Adrenal gland (tissue), 7 donors: ENCODE measurements around the genes SLC38A8, DNAAF1 and TAF1C.

- PRO-cap, 3 experiments, result no peak in any of the 3 experiments
- RAMPAGE, long total RNA, 4 experiments, result no peak in any of the 4 experiments
- RRBS, result no CpG with 5 or more reads among the region's 18 CpGs
Observed at GRCh38 chr16:81662578-81663474, 116.3 kb upstream of the PLCG2 start.

- PRO-cap, 3 experiments, result no peak in any of the 3 experiments
- RAMPAGE, long total RNA, 4 experiments, result start-site peak on the plus strand in 1 of 4 experiments, at chr16:81664338-81664344 at its widest, 38 reads per replicate
- RRBS, result no CpG with 5 or more reads among the region's 21 CpGs
Observed at GRCh38 chr16:81663994-81664619, 115.0 kb upstream of the PLCG2 start.

- PRO-cap, 3 experiments, result peak in 2 of 3 experiments; most common plus-strand start chr16:81694776 (in 1)
- RAMPAGE, long total RNA, 4 experiments, result no peak in any of the 4 experiments
- RRBS, result no CpG with 5 or more reads among the region's 10 CpGs
Observed at GRCh38 chr16:81694585-81694926, 84.5 kb upstream of the PLCG2 start.

DNA sequence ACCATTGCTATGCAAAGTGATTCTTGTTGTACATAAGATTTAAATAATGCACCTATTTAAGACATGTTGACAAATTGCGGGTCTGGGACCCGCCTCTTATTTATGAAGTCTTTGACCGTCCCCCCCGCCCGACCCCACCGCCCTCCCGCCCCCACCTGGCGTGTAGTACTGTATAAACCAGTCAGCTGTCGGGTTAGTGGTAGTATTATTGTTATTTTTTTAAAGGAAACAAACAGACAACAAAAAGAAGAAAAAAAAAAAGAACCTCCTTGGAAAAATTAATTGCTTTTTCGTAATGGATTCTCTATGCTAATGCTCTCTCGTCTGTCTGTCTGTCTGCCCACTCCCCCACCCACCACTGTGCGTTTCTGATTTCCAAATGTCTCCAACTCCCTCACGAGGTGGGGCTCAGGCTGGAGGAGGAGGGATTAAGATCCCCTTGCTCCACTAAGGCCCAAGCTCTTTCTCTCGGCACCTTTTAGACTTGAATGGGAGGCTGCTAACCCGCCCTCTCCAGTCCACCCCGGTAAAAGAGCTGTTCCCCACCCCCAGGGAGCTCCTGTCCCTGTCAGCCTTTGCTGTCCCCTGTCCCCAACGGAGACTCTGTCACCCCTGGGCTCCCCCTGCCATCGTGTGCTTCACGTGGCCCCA lies 68.7 kb upstream of the PLCG2 start:
- PRO-cap, 3 experiments, result no peak in any of the 3 experiments
- RAMPAGE, long total RNA, 4 experiments, result no peak in any of the 4 experiments
- RRBS, result no CpG with 5 or more reads among the region's 19 CpGs

DNA sequence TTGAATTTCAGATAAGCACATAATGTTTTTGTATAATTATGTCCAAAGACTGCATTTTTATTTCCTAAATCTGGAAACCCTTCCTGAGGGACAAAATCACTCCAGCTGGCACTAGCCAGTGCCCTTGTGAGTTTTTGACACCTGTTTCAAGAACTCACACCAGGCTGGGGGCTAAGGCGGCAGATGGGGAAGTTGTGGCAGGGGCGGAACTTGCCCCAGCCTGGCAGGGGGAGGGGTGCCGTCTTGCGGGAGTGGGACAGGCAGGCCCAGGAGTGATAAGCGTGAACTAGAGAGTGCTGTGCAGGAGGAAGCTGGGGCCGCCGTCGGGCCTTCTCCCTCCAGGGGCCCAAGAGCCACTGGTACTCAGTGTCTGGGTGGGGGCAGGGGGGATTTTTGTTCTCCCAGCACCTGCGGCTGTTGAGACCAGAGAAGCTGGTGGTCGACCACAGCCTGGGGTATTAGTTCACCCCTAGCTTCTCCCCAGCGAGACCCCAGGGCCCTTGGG lies 40.3 kb upstream of the PLCG2 start:
- PRO-cap, 3 experiments, result no peak in any of the 3 experiments
- RAMPAGE, long total RNA, 4 experiments, result no peak in any of the 4 experiments
- RRBS, result no CpG with 5 or more reads among the region's 11 CpGs

DNA sequence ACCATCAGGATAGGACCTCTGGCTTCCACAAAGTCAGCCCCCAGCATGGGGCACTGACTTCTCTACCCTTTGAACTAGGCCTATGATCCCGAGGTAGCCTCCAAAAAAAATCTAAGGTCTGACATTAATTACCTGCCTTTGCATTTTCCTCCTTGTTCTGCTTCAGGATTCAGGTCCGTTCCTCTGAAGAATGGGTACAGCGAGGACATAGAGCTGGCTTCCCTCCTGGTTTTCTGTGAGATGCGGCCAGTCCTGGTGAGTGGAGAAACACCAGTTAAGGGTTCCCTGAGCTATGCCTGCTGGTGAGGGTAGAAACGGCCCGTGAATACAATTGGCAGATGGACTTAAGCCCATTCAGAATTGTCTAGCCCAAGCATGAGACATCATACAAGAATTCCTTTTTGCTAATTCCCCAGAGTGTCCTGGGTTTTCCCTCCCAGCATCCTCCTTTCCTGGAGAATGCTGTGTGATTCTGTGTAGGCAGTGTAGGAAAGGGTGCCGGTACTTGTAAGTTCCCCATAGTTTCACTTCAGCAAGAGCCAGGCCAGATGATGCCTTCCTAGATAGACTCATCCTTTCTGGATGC lies 65.2 kb downstream of the SDR42E1 start:
- PRO-cap, 3 experiments, result no peak in any of the 3 experiments
- RAMPAGE, long total RNA, 4 experiments, result no peak in any of the 4 experiments
- RRBS, result no CpG with 5 or more reads among the region's 7 CpGs

GRCh38 chr16:82056192-82056622 lies 21.2 kb downstream of the HSD17B2 start:
- PRO-cap, 3 experiments, result no peak in any of the 3 experiments
- RAMPAGE, long total RNA, 4 experiments, result no peak in any of the 4 experiments
- RRBS, result no CpG with 5 or more reads among the region's 4 CpGs

GRCh38 chr16:82652306-82652876 lies 25.6 kb downstream of the CDH13 start:
- PRO-cap, 3 experiments, result no peak in any of the 3 experiments
- RAMPAGE, long total RNA, 4 experiments, result no peak in any of the 4 experiments
- RRBS, result no CpG with 5 or more reads among the region's 2 CpGs

- PRO-cap, 3 experiments, result no peak in any of the 3 experiments
- RAMPAGE, long total RNA, 4 experiments, result no peak in any of the 4 experiments
- RRBS, result no CpG with 5 or more reads among the region's 13 CpGs
Observed at GRCh38 chr16:83717585-83718306, 90.0 kb upstream of the HSBP1 start.

DNA sequence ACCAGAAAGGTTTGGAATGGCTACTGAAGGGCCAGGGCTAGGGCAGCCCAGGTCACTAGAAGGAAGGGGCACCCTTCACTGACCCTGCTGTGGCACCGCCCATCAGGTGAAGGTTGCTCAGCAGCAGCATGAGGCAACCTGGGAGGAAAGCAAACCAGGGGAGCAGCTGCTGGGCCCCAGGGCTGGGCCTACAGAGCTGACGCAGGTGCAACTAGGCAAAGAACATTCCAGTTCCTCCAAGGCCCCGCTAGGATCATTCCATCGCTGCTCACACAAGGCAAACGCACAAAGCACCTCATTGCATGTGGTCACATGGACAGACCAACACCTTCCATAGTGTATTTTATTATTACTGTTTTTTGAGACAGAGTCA lies 3.4 kb upstream of the HSBP1 start:
- PRO-cap, 3 experiments, result no peak in any of the 3 experiments
- RAMPAGE, long total RNA, 4 experiments, result no peak in any of the 4 experiments
- RRBS, result no CpG with 5 or more reads among the region's 5 CpGs

GRCh38 chr16:83899259-83900323 lies 676 bp downstream of the MLYCD start:
- PRO-cap, 3 experiments, result peak in 3 of 3 experiments; most common plus-strand start chr16:83899572 (in 2); most common minus-strand start chr16:83899356 (in 1)
- RAMPAGE, long total RNA, 4 experiments, result no peak in any of the 4 experiments
- RRBS, result 1% methylated on average over 17 of the region's 77 CpGs

DNA sequence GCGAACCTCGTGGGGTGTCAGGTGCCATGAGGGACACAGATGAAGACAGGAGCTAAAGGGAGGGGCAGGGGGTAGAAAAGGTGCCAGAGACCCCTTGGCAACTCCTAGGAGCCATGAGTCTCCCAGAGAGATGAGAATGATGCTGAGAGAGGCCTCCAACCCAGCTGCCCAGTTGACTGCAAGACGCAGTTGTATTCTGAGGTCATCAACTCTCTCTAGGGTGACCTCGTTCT lies 13.4 kb downstream of the MLYCD start:
- PRO-cap, 3 experiments, result no peak in any of the 3 experiments
- RAMPAGE, long total RNA, 4 experiments, result no peak in any of the 4 experiments
- RRBS, result no CpG with 5 or more reads among the region's 4 CpGs

- PRO-cap, 3 experiments, result no peak in any of the 3 experiments
- RAMPAGE, long total RNA, 4 experiments, result no peak in any of the 4 experiments
- RRBS, result no CpG with 5 or more reads among the region's 15 CpGs
Observed at GRCh38 chr16:83947688-83948334, 5.2 kb upstream of the OSGIN1 start.

DNA sequence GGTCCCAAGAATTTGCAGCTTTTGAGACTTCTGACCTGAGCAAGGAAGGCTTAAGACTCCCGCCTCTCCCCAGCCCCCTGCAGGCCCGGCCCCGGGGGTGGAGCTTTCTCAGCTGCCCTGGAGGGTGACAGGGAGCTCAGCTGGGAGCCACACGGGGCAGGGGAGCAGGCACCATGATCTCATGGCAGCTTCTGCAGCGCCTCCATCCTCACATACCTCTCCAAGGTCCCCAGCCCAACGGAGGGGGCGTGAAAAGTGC lies at the start of gene SLC38A8:
Gene SLC38A8, minus strand, starts transcription at position 16 of the 259 bp plus-strand sequence.
- PRO-cap, 3 experiments, result no peak in any of the 3 experiments
- RAMPAGE, long total RNA, 4 experiments, result no peak in any of the 4 experiments
- RRBS, result no CpG with 5 or more reads among the region's 7 CpGs

GRCh38 chr16:84058572-84059167 lies 16.1 kb upstream of the SLC38A8 start:
- PRO-cap, 3 experiments, result no peak in any of the 3 experiments
- RAMPAGE, long total RNA, 4 experiments, result no peak in any of the 4 experiments
- RRBS, result no CpG with 5 or more reads among the region's 14 CpGs

GRCh38 chr16:84144990-84145618 lies at the start of gene DNAAF1:
TSS of gene DNAAF1 (plus strand) at chr16:84145308.
- PRO-cap, 3 experiments, result peak in 3 of 3 experiments; most common minus-strand start chr16:84145156 (in 3)
- RAMPAGE, long total RNA, 4 experiments, result start-site peak on the minus strand in 3 of 4 experiments, at chr16:84145125-84145169 at its widest, 16 to 198 reads per replicate
- RRBS, result 1% methylated on average over 43 of the region's 79 CpGs

- PRO-cap, 3 experiments, result peak in 3 of 3 experiments; most common plus-strand start chr16:84187135 (in 2); most common minus-strand start chr16:84187033 (in 3)
- RAMPAGE, long total RNA, 4 experiments, result start-site peak on the minus strand in 2 of 4 experiments, at chr16:84187004-84187057 at its widest, 28 to 94 reads per replicate
- RRBS, result 1% methylated on average over 34 of the region's 66 CpGs
Observed at GRCh38 chr16:84186435-84187427, at the start of gene TAF1C. TSS of gene TAF1C (minus strand) at chr16:84187057.

- PRO-cap, 3 experiments, result no peak in any of the 3 experiments
- RAMPAGE, long total RNA, 4 experiments, result start-site peak on the plus strand in 1 of 4 experiments, at chr16:84302848-84302881 at its widest, 5 reads per replicate
- RRBS, result 69% methylated on average over 4 of the region's 20 CpGs
Observed at GRCh38 chr16:84302567-84303530, 8.2 kb downstream of the WFDC1 start.

DNA sequence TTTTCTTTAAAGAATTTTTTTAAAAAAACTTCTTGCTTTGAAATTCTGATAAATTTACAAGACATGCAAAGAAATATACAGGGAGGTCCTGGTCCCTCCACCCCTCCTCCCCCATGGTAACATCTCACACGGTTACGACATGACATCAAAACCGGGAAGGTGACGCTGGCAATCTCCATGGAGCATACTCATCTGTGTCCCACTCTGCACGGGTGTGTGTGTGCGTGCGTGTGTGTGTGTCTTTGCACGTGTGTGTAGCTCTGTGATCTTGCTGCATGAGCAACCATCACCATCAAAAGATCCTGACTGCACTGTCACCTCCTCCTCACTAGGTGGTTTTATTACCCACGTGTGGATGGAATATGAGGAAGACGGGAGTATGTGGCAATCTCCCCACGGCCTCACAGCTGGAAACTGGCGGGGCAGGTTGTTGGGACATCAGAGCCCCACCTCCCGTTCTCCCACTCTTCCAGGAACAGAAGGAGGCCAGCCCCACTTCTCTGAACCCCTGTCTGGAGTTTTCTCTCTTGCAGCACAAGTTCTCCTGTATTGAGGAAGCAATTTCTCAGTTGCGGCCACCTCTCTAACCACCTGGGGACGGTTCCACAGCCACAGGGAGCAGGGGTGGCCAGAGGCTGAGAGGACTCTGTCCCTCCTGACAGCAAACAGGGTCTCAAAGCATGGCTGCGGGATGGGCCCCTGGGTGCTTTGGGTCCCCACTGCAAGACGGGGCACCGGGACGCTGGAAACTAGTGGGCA lies 28.0 kb upstream of the ATP2C2 start:
- PRO-cap, 3 experiments, result no peak in any of the 3 experiments
- RAMPAGE, long total RNA, 4 experiments, result no peak in any of the 4 experiments
- RRBS, result no CpG with 5 or more reads among the region's 19 CpGs

DNA sequence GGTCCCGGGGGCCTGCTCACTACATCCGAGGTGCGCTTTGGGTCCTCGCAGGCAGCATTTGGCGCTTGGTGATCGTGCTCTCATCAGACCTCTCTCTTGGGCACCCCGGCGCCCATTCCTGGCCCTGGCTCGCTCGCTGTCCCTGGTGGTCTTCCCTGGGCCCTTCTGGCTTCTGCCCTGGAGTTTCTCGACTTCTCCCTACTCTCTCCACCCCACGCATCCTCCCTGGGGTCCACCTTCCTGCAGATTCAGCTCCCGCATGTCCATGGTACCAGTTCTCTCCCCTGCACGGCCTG lies 863 bp upstream of the MEAK7 start:
- PRO-cap, 3 experiments, result no peak in any of the 3 experiments
- RAMPAGE, long total RNA, 4 experiments, result no peak in any of the 4 experiments
- RRBS, result 70% methylated on average over 5 of the region's 14 CpGs